Psoas muscle (tissue), 2 donors: ENCODE results near the genes BCAR1, TMEM231 and ADAT1.

DNA sequence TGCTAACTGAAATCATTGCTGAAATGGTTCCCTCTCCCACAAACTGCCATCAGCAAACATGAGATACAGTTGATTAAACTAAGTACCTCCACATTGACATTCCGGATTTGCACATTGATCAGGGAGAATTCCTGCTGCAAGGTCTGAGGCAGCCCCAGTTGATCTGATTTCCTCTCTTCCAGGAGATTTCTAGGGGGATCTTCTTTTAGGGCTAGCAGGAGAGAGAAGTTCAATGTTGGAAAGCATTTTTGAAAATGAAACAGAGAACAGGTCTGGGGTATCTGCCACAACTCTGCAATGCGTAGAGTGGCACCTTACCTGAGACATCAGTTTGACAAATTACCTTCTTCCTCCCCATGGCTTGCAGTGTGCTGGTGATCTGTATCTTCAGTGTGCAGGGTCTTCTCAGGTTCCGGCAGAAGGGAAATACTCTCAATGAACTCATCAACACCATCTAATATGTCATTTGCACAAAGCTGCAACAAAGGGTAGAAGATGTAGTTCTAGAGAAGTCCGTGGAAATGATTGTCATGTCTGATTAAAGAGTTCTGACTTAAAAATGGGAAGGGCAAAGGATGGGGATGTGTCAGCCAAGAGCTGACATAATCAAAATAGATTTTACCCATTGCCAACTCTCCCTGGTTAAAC lies 69.0 kb downstream of the WDR59 start:
- PRO-cap, 2 experiments = no peak in any of the 2 experiments

DNA sequence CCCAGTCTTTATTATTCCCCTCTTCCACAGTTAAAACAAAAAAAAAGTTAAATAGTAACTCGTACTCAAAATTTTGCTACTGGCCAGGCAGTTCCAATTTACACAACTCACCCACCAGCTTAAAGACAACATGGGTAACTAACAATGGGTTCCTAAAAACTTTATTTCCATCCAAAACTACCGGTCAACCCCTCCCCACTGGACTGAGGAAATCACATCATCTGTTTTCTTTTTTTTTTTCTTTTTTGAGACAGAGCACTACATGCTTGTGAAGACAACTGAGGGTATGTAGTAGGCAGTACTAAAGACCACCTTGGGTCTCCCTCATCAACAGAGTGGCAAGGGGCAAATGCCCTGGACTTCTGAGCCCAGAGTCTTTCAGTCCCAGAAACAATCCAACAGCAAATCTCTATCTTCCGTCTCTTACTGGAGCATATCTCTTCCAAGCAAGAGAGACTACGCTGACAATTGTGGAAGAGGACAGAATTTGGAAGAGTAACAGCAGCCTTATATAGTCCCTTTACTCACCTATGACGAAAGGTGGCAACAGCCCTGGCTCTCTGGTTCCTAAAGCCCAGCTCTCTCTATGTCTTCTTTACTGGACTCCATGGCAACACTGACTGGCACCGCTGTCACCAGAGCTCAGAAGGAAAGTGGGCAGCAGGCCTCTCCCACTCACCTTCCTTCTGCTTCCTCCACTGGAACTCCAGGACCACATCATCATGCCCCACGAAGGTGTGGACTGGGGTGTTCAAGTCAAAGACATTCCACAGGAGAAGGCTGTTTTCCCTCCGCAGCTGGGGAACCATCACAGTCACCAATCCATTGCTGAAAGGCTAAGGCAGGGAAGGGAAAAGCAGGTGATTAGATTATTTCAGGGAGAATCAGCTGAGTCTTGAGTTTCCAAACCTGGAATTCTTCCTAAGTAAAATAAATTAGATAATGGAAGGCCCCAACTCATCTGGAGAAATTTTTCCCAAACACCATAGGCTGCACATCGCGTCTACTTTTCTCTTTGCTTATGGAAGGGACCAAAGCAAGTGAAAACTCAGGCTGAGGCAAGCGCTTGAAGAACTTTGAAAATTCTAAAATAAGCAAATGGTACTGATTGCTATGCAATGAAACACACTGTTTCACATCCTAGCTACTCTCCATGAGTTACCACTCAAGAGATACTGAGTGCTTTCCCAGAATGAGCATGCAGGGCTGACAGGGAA lies 63.2 kb downstream of the WDR59 start:
- PRO-cap, 2 experiments = no peak in any of the 2 experiments

DNA sequence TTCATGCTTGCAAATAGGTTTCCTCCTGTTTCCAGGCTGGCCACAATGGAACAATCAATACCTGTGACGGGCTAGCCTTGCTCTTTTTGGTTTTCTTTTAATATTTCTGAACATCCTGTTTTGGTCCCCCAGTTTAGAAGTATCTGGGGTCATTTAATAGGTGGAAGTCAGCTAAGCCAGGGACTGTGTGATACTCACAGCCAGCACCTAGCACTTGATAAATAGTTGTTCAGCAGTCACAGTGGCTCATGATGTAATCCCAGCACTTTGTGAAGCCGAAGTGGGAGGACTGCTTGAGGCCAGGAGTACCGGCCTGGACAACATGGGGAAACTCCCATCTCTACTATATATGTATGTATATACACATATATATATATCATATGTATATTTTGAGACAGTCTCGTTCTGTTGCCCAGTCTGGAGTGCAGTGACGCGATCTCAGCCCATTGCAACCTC lies 1.8 kb upstream of the ZNRF1 start:
- PRO-cap, 2 experiments = no peak in any of the 2 experiments

GRCh38 chr16:75011454-75012384 lies 12.9 kb downstream of the ZNRF1 start:
- PRO-cap, 2 experiments = no peak in any of the 2 experiments

- PRO-cap, 2 experiments = no peak in any of the 2 experiments
Measured at GRCh38 chr16:75120200-75120657, 3.6 kb upstream of the LDHD start.

- PRO-cap, 2 experiments = no peak in any of the 2 experiments
Measured at GRCh38 chr16:75234646-75236142, 16.2 kb downstream of the BCAR1 start.

- PRO-cap, 2 experiments = no peak in any of the 2 experiments
Measured at GRCh38 chr16:75244025-75244926, 7.1 kb downstream of the BCAR1 start.

GRCh38 chr16:75251588-75252148 lies at the start of gene BCAR1:
Gene BCAR1, minus strand, starts transcription at chr16:75251624.
- PRO-cap, 2 experiments = peak in 2 of 2 experiments; most common plus-strand start chr16:75251902 (in 1); most common minus-strand start chr16:75251622 (in 2)

GRCh38 chr16:75263206-75264192 lies 12.1 kb upstream of the BCAR1 start:
- PRO-cap, 2 experiments = peak in 1 of 2 experiments; most common plus-strand start chr16:75263775 (in 1); most common minus-strand start chr16:75263631 (in 1)

GRCh38 chr16:75380158-75380785 lies 53.0 kb downstream of the CFDP1 start:
- PRO-cap, 2 experiments = no peak in any of the 2 experiments

DNA sequence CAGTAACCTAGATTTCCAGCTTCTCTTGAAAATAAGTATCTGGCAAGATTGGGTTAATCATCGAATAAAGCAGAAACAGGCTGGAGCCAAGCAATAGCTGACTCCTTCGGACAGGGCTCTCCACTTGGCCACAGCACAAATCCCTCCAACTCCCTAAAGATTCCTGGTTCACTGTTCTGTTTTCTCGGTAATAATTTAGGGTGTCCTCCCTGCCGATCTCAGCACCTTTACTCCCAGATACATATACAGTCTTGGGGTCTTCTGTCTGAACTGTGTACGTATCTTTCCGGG lies 8.9 kb upstream of the CFDP1 start:
- PRO-cap, 2 experiments = no peak in any of the 2 experiments

DNA sequence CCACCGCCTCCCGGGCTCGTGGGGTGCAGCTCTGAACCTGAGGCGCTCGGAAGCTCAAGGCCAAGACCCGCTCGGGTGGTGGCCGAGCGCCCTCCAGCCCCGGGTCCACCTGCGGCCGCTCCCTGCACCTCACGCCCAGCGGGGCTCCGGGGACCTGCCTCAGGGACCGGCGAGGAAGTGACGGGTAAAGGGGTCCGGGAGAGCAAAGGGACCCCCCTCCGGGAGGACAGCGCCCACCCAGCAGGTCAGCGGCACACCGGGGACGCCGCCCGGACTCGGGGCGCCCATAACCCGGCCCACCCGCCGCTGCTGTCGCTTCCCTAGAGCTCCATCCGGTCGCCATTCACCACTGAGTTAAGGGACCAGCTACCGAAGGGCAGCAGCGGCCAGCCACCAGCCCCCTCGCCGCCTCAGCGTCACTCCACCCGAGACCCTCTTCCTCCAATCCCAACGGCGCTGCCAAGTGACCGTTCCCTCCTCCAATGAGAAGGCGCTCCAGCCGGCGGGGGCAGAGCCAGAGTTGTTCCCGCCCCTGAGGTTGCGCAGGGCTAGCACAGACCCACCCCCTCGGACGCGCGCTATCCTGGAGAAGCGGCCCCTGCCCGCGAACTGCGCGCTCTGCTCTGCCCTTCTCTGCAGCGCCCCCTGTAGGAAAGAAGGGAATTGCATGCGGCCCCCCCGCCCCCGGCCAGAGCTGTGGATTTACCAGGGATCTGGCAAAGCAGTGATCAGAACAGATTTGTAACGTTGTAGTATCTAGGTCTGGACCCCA lies 18.8 kb downstream of the CHST5 start:
- PRO-cap, 2 experiments = peak in 2 of 2 experiments; most common minus-strand start position 356 of the sequence (in 1)

DNA sequence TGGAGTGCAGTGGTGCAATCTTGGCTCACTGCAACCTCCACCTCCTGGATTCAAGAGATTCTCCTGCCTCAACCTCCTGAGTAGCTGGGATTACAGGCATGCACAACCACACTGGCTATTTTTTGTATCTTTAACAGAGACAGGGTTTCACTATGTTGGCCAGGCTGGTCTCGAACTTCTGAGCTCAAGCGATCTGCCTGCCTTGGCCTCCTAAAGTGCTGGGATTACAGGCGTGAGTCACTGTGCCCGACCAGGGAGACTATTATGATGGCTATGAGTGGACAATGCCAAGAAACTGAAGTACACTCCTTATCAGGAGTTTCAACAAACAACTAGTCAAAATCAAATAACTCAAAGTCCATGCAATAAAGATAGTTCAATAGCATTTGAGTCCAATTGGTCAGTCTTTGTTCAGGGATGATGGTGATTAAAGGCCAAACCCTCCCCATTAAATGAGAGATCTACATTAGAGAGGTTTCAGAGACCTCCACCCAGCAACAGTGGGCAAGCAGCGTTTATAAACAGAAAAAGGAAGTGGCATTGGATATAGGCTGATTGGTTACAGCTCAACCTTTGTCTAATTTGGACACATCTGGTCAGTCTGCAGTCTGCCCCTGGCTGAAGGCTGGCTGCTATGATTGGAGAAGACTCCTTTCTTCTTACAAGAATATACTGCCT lies 8.1 kb downstream of the CHST5 start:
- PRO-cap, 2 experiments = no peak in any of the 2 experiments

- PRO-cap, 2 experiments = no peak in any of the 2 experiments
Measured at GRCh38 chr16:75534641-75535488, 1.0 kb downstream of the CHST5 start.

DNA sequence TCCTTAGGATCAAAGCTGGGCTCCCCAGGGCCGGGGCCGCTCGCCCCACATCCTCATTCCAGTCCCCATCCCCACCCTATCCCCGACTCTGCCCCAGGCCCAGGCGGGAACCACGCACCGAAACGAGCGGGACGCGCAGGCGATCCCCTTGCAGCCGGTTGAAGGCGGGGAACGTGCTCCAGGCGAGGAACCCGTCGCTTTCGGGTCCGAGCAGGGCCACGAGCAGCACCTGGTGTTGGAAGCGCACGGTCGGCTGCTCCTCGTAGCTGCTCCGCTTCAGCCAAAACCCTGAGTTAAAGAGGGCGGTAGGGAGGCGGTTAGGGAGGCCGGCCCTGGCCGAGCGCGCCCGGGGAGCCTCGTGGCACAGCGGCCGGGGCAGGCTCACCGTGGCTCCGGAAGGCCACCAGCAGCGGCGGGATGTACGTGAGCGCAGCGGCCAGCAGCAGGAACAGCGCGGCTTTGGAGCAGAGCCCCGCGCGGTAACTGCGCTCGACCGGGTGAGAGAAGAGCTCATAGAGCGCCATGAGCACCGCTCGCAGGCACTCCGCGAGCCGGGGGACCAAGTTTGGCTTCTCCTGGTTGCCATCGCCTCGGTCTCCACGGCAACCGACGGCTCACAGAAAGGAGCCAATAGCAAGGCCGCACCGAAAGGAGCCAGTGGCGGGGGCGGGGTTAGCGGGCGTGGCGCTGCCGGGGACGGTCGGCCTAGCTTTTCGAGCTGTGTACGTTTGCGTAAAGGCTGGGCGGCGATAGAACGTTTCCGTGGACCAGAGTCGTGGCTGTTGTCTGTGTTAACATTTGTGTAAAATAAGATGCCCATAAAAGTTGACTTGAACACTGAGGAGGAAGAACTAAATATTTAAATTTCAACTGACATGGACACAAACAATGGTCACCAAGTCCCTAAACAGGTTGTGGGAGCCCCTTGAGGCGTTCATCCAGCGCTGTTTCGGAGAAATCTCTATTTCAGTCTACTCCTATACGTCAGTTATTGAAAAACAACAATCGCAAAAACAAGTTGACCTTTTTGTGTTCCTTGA lies at the start of gene TMEM231:
TMEM231 (minus strand) TSS at position 567 of the 1,040 bp plus-strand sequence.
- PRO-cap, 2 experiments = peak in 2 of 2 experiments; most common plus-strand start position 657 of the sequence (in 1); most common minus-strand start position 553 of the sequence (in 1)

DNA sequence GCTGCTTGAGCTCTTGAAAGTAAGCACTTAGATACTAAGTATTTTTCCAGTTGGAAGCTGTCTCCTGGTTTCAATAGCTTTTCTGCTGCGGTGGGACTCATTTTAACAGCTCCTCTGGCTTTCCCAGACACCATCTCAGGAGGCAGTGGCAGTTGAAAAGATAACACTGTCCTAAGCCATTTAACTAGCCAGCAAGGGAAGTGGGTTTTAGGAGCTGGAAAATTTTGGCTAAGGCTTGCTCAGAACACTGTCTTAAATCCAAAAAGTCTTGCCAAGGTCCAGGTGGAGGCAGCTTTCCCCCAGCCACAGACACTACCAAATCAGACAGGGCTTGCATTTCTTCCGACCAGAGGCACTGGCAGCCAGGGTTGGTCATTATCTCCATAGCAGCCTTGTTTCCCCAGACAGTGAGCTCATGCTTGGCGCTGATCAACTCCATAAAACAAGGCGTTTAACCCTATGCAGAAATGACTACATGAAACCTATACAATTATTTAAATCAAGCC lies 24.8 kb downstream of the GABARAPL2 start:
- PRO-cap, 2 experiments = peak in 1 of 2 experiments; most common minus-strand start position 322 of the sequence (in 1)

- PRO-cap, 2 experiments = peak in 2 of 2 experiments; most common plus-strand start chr16:75623373 (in 1); most common minus-strand start chr16:75623241 (in 2)
Measured at GRCh38 chr16:75623095-75623691, at the start of gene ADAT1. Gene ADAT1, minus strand, starts transcription at chr16:75623281.

DNA sequence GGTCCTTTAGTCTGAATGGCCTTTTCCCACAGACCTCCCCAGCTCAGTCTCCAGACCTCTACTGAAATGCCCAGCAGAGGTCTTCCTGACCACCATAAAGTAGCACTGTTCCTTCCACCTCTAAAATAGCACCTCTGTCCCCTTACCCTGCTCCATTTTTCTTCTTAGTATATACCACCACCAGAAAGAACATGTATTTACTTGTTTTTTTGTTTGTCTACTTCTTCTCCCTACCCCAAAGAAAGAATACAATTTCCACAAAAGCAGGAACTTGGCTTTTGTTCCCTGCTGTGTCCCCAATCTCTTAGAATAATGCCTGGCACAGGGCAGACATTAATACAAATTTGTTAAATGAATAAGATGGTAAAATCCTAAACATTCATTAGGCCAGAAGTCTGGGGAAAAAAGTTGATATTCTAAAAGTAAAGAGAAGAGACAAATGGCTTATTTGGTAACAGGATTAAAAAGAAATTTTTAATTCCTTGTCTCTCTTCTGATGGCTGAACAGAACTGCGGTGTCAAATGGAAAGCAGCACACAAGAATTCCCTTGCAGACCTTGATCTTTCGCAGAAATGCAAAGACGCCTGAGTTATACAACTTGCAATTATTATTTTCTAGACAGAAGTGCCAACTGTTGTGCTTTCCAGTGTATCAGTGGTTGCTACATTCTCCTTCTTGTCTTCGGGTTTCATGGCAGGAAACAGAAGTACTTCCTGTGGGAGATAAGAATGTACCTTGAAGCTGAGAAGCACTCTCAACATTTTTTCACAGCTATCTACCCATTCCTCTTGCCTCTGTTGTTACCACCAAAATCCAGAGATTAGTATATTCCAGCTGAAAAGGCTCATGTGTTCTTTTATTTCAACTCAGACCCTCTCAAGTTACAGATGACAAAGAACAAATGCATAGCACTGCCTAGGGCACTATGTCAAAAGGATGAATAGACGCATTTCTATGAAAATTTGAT lies 4.5 kb upstream of the ADAT1 start:
- PRO-cap, 2 experiments = no peak in any of the 2 experiments

GRCh38 chr16:75648833-75649195 lies 1.2 kb downstream of the TERF2IP start:
- PRO-cap, 2 experiments = no peak in any of the 2 experiments

DNA sequence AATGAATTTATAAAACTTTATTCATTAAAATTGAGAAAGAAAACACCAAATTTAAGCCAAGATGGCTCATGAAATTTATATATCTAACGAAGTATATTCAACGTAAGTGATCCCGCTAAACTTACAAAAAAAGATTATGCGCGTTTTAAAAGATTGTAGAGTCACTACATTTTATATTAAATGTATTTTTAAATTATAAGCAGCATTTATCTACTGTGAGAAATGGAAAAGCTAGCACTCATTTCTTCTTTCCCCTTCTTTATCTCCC lies 232.2 kb downstream of the CNTNAP4 start:
- PRO-cap, 2 experiments = no peak in any of the 2 experiments